ENCODE measurements around a stretch of chr3.

DNA sequence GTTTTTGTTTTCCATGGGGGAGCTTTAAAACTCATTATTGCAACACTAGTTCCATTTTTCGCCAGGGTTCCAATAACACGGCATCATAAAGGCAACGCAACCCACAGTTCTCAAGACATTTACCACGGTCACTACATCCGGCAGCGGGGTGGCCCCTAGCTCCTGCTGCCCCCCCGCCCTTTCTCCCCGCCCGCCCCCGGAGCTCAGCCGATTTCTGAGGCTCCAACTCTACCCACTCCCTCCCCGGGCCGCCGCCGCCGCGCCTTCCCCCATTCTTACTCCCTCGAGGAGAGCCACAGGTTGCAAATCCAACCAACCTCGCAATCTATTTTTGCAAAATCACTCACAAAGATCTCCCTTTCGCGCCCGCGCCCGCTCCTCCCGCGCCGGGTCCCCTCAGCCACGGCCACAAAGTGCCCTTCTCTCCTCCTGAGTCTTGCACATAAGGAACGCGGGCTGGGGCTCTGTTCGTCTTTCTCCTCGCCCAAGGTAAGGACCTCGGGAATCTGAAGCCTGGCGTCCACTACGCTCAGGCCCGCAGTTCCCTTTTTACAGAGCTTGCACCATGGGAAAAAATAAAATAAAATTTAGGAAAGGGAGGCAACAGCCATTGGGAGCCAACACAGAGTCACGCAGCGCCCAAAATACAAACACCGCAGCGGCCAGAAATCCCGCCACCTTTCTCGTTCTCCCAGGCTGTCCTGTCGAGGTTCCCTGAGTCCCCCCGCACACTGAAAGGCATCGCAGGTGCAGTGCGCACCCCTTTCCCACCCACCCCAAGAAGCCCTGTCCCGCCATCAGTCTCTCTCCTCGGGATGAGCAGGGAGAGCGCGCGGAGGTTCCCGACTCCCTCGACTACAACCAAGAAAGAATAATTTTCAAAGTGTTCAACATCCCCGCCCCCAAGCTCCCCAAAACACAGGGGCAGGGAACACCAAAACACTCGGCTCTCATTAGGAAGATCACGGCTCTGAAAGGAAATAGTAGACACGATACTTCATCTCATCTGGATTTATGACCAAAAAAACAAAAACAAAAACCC, 1.4 kb downstream of the BCL6 start:
- PRO-cap: bidirectional peak, plus-strand start at position 235 of the sequence, minus-strand start at position 66 of the sequence; bidirectional peak, plus-strand start at position 812 of the sequence, minus-strand start at position 809 of the sequence; bidirectional peak, plus-strand start outside the sequence, minus-strand start at position 859 of the sequence

GRCh38 chr3:187958376-187958912, 195.5 kb upstream of the LPP start:
- PRO-cap: no peak

DNA sequence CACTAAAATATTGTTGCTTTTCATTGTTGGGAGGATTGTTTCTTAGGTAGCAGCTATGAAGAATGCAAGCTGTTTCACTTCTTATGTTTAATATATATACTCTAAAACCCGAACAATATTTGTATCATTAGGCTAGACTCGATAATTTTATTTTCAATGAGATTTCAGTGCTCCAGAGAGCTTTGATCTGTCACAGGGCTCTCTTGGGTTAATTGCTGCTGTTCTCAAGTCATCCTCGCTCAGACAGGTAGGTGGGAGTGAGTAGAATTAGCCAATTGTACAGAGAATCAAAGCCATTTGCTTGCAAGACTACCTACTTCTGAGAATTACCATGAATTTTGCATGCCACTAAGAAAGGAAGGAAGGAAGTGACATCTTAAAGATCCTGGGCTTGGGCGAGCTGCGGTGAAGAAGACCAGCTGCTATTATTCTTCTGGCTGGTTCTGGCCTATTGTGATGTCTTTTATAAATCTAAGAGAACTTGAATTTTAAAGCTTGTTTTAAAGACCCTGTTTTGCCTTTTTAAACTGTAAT, 154.2 kb upstream of the LPP start:
- PRO-cap: no peak

DNA sequence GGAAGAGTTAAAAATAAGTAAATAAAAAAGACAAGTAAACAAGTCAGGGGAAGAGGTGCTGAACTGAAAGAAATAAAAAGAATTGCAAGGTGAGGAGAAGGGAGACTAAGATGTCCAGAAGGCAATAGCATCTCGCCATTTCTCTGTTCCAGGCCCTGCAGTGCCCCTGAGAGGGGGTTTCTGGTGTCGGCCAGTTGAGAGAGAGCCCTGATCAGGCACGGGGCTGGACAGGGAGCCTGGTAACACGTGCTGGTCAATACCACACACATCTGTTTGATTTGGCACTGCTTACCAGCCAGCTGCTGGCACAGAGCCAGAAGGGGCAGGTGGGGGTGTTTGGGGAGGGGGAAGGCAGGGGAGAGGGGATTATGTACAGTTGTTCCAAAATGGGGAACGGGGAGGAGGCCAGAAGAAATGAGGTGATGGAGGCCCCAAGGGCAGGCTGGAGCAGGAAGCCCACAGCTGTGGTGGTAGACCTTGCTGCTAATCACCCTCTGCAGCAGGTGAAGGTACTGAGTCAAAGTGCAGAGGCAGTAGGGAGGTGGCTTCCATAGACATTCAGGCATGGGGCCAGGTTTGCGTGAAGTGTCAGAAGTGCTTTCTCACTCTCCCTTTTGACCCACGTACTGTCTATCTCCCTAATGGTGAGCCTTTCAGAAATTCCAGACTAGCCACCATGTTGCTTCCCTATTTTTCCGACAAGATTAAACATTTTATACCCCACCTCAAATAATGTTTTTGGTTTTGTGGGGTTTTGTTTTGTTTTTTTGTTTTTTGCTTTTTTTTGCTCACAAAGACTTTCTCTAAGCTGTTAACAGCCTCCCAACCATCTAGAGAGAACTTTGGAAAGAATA, 153.5 kb upstream of the LPP start:
- PRO-cap: no peak

- PRO-cap: no peak
These were observed 117.7 kb upstream of the LPP start for GRCh38 chr3:188036218-188036643.

DNA sequence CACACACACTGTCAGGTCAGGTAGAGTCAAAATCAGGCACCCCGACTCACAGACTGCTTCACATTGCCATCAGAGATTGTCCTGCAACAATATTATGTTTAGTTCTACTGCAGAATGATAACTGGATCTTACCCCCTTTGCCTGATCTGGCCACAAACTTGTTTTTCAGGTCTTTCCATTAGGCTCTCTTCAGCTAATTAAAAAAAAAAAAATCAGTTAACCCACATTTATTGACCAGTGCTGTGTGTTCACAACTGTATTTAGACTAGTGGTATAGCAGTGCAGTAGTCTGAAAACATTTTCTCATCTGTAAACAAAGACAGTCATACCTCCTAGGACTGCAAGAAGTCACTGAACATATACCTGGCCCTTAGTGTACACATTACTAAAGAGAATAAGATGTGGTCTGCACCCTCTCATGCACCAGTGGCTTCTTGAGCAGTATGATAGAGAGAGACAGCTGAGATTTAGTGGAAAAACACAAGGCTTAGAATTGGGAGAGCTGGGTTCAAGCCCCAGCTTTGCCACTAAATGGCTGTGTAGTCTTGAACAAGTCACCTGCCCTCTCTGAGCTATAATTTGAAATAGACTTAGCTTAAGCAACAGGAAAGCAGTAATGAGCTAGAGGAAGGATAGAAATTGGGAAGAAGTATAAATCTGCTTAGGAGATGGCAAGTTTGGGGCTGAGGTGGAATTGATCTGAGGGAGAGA, 22.6 kb downstream of the LPP start:
- PRO-cap: no peak

DNA sequence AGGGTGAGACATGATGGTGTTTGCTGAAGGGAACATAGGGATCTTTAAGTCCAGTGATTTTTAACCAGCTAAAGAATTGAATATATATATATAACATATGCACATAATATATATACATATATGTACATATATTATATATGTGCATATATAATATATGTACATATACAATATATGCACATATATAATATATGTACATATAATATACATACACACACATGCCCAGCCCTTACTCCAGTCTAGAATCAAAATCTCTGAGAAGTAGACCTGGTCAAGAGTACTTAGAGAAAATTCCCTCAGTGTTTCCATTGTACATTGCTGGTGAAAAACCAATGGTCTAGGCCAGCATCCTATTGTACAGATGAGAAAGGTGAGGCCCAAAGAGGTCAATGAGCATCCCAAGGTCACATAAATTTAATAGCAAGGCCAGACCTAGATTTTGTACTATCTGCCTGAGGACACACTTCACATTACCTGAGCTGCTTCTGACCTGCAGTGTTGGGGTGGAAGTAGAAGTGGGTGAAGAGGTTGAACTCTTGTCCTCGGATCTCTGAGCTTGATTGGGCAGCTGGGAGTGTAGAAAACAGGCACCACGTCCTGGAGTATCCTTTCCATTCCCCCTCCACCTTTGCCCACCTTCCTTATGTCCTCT, 28.8 kb downstream of the LPP start:
- PRO-cap: no peak

GRCh38 chr3:188198586-188199340, 44.8 kb downstream of the LPP start:
- PRO-cap: no peak

- PRO-cap: no peak
These were observed 74.2 kb downstream of the LPP start for GRCh38 chr3:188228194-188228604.

- PRO-cap: no peak
These were observed 81.9 kb downstream of the LPP start for GRCh38 chr3:188235809-188236298.

GRCh38 chr3:188270189-188270955, 116.4 kb downstream of the LPP start:
- PRO-cap: no peak

GRCh38 chr3:188352354-188353196, 198.6 kb downstream of the LPP start:
- PRO-cap: no peak

DNA sequence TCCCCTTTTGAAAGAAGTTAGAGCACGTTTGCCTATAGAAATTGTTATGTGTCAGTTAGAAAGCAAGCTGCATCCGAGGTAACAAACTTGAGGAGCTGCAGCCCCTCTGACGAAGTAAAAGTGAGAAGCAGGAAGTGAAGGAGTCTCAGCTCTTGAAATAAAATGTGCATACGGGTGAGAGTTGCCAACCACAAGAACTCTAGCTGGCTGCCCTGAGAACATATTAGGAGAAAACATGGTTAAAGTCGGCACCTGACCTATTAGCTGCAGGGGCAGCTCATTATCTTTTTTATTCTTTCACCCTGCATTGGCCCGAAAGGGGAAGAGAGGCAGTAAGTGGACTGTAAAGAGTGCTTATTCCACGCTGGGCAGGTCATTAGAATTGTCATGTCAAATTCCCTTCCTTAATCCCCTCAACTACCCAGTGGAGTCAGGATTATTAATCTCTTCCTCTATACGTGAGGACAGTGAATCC, 205.3 kb downstream of the LPP start:
- PRO-cap: no peak

DNA sequence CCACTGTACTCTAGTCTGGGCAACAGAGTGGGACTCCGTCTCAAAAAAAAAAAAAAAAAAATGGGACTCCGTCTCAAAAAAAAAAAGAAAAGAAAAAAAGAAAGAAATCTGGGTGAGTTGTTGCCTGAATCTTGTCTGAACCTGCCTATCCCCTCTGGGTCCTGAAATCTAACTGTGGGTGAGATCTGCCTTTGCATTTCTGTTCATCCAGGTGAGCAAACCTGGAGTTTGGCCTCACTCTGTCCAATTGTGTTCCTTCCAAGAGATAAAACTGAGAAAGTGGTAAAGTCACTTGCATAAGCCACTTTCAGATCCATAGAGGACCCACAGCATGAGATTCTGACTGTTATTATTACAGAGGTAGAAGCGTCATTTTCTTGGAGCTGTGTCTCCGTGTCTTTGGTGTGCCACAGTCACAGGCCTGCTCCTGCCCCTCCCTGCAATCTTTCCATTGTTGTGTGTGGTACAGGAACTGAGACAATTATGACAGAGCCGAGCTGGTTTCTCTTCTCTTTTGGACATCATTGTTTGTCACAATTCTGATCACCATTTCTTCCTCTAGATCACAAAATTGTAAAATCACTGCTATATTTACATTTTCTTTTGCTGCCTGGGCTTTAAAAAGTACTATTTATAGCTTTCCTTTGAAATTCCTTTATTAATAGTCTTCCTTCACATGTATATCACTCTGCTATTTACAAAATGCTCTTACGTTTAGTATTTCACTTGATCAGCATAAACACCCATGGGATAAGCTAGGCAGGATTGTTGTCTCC, 236.0 kb downstream of the LPP start:
- PRO-cap: no peak

- PRO-cap: no peak
These were observed 481.8 kb downstream of the LPP start for GRCh38 chr3:188635500-188636362.

DNA sequence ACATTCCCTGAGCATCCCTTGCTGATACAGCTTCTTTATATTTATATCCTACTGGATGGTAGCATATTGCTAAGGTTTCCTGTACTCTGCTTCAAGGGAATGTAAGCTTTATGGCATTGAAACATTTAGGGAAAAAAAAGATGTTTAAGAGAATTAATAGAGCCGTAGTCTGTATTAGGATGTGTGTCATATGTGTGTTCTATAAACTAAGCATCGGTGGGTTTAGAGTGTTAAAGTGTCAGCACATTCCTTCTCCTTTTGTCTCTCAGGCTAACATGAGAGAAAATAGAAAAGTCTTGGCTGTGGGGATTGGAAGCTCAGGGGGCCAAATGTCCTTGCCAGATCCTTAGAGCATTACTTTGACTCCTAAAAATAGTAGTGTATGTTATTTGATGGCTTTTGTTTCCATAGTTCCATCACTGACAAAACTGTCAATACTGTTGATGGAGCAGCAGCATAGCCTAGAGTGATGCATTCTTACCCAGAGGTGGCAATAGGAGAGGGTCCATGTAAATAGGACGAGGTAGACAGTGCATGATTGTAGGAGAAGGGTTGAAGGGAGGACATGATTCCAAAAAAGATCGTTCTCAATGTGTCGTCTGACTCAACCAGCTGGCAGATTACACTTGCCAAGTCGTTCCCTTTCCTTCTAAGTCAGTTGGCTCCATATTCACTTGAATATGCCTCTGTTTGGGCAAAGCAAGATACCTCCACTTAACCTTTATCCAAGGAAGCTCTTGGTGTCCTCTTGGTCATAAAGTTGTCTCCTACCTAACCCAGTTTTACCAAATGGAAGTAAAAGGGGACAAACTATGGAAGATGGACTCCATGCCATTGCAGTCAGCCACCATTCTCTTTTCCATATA, 282.7 kb upstream of the TPRG1 start:
- PRO-cap: no peak

DNA sequence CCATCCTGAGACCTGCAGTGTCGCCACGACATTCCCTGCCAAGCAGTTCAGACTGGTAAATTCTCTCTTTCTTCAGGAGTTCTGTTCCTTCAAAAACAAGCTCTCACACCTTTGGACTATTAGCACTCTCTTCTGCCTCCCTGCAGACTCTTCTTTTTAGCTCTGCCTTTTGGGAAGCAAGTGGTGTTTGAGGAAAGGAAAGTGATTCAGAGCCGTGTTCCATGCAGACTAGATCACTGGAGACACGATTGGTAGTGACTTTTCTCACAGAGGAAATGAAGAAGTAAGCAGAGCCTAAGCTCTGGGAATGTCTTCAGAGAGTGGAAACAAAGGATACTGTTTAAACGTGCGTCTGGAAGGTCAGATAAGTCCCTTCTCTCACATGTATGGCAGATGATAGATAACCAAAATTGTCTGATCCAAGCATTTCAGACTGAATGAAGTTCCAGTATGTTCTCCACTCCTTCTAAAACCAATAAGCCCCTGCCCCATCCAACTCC, 270.6 kb upstream of the TPRG1 start:
- PRO-cap: no peak

DNA sequence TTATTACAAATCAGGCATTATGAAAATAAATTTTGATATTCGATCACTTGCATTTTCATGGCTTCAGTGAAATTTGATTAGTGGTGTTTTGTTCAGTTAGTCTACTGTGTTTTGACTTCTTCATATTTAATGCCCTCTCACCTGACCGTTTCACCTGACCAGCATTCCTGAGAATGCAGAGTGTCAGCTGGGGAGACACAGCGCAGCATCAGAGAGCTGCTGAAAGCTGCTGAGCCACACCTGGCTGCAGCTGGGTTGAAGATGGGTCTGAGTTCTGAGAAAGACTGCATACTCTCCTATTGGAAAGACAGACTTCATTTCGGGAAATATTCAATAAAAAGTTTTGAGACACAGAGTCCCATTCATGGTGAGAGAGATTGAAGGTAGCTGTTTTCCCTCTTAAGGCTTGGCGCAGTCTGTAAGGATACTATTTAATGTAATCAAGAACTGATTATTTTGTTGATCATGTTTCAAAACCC, 193.5 kb upstream of the TPRG1 start:
- PRO-cap: no peak

DNA sequence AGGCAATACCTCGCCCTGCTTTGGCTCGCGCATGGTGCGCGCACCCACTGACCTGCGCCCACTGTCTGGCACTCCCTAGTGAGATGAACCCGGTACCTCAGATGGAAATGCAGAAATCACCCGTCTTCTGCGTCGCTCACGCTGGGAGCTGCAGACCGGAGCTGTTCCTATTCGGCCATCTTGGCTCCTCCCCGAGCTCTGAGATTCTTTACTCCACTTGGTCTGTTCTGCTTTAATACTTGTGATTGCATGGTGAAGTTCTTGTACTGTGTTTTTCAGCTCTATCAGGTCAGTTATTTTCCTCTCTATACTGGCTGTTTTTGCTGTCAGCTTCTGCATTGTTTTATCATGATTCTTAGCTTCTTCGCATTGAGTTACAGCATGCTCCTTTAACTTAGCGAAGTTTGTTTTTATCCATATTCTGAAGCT, 148.7 kb upstream of the TPRG1 start:
- PRO-cap: no peak

- PRO-cap: no peak
These were observed 39.2 kb upstream of the TPRG1 start for GRCh38 chr3:189132224-189133243.

Data from aorta (tissue), 1 donor.